M059J (cell line): ENCODE measurements around the genes LRRC15, ATP13A3, FAM43A and XXYLT1.

DNA sequence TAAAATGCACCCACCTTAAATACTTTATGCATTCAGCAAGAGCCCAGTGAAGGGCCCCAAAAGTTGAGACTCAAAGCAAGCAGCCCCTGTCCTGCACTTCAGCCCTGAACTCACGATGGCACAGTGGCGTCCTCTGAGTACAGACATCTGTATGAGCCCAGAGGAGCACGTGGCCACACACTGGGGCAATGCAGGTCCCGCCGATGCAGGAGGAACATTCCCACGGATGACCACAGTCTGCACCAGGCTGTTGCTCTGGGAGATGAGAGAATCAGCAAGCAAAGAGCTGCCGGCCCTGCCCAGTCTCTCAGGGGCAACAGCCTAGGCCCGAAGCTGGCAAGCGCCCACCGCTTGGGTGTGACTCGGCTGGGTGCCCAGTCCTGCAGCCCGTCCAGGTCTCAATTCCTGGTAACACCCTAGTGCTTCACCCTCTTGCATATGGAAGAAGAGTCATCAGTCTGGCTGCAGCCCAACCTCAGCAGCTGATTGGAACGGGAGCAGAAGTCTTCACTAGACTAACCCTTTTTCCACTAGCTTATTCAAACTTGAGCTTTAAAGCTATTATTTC lies 153.7 kb upstream of the HES1 start:
- RAMPAGE, long total RNA: no peak

GRCh38 chr3:194103472-194104018 lies 32.4 kb upstream of the HES1 start:
- RAMPAGE, long total RNA: no peak

DNA sequence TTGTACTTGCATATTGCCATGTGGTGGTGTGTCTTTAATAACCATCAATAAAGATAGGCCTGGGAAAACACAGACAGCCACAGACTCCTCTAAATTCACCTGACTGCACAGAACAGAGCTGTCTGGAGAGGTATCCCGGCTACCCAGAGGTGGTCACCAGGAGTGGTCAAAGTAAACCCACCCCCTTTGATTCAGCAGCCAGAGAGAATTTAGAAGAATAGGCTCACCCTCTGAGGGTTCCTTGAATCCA lies 11.6 kb upstream of the HES1 start:
- RAMPAGE, long total RNA: no peak

GRCh38 chr3:194132394-194133417 lies 3.2 kb upstream of the HES1 start:
- RAMPAGE, long total RNA: no peak

GRCh38 chr3:194134894-194135476 lies 963 bp upstream of the HES1 start:
- RAMPAGE, long total RNA: no peak

DNA sequence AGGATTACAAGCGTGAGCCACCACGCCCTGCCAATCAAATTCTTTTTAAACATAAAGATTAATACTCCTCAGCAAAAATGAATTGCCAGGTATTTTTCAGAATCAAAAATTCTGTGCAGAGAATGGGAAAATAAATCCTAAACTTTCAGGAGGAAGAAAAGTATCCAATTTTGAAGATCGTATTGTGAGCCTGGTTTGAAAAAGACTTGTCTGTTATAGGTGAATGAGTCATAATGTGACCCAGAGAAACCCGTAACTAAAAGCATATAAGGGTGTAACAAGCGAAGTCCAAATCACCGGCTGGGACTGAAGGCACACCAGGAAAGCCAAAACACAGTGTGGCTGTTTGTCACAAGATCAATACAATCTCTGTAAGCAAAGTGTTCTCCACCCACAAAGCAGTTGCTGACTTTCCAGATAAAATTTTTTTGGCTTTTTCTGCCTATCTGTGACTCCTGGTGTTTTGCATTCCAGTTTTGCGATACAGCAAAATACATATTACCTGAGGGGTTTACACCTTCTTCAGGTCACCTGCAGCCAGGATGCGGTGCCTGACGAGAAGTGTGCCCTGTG lies 14.3 kb downstream of the HES1 start:
- RAMPAGE, long total RNA: no peak

DNA sequence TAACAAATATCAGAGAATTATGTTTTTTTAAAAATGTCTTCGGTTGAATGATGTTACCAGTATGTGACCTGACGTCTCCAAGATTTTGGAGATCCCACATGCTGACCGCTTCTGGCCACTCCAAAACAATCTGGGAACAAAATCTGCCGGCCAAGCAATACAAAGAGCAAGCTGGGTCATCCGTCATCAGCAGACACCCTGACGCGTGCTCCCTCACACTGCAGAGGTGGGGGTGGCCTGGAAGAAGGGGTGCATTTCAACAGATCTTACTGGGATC lies 33.6 kb downstream of the HES1 start:
- RAMPAGE, long total RNA: no peak

GRCh38 chr3:194267822-194268316 lies 83.3 kb downstream of the CPN2 start:
- RAMPAGE, long total RNA: no peak

DNA sequence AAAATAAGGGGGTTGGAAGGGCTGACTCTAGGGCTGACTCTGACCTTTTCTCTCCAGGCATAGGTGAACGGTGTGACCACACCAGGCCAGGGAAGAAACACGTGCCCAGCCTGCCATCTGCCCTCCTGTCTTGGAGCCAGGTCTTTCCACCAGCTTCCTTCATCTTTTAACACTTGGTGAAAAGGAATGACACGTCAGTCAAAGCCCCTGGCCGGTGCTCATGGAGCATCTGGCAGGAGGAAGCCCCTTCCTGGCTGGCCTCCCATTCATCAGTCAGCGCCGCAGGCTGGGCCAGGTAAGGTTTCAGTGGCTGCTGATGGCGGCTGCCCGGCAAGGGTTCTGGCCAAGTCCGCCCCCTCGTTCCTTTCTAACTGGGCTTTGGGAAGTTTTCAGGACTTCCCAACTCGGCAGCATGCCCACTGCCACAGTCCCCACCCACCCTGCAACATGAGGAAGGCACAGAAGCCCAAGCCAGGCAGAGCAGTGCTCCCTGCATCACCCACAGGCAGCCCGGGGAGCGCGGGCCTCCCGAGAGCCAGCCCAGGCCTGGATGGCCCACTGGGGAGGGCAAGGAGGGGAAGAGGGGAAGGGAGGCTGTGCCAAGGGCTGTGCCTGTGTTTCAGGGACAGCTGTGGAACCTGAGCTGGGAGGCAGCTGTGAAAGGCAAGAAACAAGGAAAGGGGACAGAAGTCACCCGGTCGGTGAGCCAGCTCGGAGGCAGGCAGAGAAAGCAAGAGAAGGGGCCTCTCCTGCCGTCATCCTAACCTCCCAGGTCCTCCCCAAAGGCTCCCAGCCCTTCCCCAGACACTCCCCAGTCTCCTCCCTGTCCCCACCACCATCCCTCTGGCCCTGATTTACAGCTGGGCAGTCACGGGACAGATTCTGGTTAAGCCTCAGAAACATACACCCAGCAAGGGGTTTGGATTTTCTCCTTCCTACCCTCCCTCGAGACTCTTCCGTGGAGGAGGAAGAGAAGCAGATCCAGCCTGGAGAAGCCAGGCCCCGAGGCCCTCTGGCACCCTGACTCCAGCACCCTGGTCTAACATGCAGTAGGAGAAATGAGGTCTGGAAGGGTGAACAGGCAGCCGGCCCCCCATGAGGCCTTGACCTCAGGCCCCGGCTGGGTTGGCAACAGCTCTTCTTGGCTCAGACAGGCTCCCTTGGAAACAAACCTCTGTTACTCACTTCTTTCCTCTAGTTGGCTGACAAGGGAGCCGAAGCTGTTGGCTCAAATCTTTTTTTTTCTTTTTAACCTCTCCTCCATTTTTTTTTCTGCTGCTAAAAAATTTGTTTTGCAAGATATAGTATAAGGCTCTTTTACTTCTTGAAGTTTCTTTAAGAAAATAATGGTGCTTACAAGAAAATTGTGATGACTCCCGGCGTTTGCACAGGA lies 73.8 kb downstream of the CPN2 start:
- RAMPAGE, long total RNA: no peak

DNA sequence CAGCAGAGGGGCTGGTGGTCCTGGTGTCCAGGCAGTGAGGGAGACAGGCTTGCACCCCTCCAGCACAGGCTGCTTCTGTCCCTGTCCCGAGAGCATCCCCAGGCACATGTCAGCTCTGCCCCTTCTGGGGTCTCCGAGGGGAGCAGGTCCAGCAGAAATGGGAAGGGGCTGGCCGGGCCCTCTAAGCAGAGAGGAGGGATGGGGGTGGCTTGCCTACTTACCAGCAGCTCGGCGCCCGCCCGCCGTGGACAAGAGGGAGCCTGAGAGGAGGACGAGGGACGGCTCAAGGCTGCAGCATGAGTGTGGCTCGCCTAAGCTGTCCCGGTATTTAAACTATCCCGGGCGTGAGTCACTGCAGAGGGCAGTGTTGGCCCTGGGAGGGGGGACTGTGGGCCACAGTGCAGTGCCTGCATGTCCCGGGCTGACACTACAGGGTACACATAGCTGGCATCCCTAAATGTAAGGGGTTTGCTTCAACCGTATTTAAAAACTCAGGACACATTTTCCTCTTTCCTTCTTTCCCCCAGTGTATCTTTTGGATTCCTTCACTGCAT lies at the start of gene LRRC15:
LRRC15 (minus strand) TSS at position 304 of the 554 bp plus-strand sequence.
- RAMPAGE, long total RNA: no peak

DNA sequence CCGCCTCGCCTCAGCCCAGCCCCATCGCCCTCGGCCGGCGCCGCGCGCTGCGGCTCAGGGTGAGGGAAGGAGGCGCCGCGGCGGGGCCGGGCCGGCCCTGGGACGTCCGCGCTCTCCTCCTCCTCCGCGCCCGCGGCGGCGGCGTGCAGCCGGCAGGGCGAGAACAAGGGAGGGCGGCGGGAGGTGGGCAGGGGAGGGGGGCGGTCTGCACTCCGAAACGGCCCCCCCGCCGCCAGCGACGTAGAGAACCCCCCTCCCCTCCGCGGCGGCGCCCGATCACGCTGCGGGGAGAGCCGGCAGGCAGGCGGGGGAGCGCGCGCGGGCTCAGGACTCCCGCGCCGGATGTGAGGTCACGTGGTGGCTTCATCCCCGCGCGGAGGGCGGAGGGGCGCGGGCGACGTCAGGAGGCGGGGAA lies at the start of gene ATP13A3:
ATP13A3 (minus strand) TSS at position 332 of the 415 bp plus-strand sequence.
- RAMPAGE, long total RNA: no peak

- RAMPAGE, long total RNA: no peak
Observed at GRCh38 chr3:194661268-194661718, 10.7 kb downstream of the LSG1 start.

GRCh38 chr3:194685603-194686522 lies at the start of gene FAM43A:
FAM43A (plus strand) TSS chr3:194685883.
- RAMPAGE, long total RNA: no peak

GRCh38 chr3:194852819-194853686 lies 167.4 kb downstream of the FAM43A start:
- RAMPAGE, long total RNA: no peak

DNA sequence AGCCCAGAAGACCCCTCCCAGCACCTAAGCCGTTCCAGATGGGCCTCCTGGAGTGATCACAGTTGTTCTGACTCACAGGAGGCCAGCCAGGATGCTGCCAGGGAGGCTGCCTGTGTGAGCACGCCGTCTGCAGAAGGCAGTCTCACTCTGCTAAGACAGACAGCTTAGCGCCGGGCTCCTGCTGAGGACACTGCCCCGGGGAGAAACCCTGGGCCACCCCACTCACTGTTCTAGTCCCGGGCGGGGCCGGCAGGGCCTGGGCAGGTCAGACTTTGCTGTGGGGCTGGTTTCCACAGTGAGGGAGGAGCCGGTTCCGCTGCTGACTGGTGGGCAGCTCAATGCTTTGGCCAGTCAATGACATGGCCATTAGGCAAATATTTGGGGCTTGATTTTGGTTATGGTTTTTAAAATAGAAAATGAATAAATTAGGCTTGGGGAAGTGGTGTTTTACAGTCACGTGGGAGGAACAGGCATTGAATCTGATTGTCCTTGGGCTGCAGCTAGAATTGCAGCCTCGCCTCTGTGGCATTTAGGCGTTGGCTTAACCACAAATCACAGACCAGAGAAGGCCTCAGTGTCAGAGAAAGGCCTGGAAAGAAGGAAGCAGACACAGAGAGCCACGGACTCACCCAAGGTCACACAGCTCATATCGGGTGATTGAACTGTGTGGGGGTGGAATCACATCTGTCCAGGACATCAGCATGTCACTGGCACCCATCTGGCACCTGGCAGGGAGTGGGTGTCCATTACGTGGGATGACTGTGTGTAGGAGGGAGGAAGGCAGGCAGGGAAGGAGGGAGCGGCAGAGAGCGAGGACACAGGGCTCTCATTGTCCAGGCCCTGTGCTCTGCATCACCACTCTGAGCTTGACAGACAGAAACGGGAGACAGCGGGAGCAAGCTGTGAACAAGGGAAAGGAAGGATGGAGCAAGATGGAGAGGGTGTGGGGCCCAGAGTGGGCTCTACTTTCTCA lies 186.1 kb downstream of the FAM43A start:
- RAMPAGE, long total RNA: no peak

DNA sequence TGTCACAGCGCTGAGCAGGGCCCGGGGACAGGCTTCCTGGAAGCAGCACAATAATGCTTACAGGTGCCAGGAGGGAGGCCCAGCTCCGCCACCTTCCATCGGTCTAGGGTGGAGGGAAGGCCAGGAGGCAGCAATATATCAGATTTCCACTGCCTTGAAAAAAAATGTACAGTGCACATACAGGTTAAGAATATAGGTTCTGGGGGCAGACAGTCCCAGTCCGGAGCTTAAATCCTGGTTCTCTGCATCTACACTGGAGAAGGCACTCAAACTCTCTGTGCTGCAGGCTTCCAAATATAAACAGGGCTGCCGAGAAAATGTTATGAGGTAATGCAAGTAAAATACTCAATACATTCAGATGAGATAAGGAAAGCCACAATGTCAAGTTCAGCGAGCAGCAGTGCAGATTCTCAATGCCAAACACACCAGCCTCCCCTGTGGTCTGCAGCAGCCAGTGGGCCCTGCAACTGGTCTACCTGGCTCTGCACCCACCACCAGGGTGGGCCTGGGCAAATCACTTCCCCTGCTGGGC lies 189.5 kb downstream of the XXYLT1 start:
- RAMPAGE, long total RNA: no peak

DNA sequence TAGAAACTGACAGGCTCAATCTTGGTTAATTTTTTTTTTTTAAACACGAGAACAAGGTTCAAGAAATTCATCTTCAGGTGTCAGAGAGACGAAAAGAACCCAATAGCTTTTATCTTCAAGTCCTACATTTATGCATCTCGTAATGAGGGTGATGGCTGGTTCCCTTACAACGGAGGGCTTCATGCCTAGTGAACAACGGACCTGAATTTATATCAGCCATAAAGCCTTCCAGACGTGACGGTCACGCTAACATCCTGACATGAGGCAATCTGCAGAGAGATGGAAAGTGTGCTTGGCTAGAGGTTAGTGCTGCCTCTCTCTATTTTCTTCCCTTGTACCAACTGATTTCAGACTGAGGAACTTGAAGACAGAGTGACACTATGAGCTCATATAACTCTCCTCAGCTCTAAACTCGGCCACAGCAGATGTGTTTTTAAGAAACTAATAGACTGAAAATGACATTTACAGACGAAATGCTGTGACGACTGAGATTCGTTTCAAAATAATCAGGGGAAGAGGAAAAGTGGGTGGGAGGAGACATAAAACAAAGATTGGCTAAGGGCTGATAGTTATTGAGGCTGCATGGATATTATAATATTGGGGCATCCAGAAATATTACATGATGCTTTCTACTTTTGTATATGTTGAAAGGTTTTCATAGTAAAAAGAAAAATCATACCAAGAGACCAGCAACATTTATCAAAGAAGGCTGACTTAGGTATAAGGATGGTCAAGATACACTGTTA lies 122.4 kb downstream of the XXYLT1 start:
- RAMPAGE, long total RNA: no peak

DNA sequence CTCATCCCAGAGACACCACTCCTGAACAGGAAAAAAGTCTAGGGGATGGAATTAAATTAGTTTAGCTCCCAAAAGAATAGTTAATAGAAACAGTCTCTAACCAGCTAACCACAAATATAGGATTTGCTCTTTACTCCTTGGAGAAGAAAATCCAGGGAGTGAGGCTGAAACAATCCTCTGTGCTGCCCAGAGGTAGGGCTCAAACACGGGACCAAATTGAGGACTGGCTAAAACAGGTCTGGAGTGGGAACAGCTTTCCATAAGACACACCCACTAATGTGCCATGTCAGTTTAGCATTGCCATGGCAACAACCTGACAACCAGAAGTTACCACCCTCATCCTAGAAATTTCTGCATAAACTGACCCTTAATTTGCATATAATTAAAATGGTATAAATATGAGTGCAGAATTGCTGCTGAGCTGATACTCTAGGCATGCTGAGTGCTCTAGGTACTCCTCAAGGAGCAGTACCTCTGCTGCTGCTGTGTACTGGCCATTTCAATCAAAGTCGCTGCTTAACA lies 82.8 kb downstream of the XXYLT1 start:
- RAMPAGE, long total RNA: no peak

GRCh38 chr3:195271008-195272011 lies at the start of gene XXYLT1:
XXYLT1 (minus strand) TSS chr3:195271159.
- RAMPAGE, long total RNA: no peak

GRCh38 chr3:195542309-195542564 lies 888 bp downstream of the PPP1R2 start:
- RAMPAGE, long total RNA: no peak